Epithelial cell of esophagus (primary cell): ENCODE measurements around the gene H2AZ2.

DNA sequence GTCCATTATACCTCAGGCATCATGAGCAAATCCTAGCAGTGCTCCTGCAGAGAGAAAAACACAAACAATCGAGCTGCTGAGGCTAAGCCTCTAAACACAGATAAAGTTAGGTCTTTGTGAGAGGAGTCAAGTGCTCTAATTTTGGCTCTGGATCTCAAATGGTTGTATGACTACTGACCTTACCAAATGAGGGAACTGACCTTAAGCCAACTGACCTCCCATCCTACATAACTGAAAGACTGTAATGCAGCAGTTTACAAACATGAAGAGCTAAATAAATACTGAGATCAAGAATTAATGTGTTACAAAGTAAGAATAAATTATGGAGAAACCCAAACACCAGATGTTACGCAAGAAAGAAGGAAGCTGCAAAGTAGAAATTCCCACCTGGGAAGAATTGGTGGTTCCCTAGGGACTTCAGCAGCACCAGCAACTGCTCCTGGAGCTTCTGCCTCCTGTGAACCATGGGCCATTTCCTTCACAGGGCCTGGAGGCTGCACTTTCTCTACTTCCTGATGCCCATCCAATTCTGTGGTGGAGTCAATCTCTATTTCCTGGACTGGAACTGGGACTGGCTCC, 5.8 kb downstream of the NUDCD3 start:
- RRBS, result no CpG with 5 or more reads among the region's 2 CpGs

DNA sequence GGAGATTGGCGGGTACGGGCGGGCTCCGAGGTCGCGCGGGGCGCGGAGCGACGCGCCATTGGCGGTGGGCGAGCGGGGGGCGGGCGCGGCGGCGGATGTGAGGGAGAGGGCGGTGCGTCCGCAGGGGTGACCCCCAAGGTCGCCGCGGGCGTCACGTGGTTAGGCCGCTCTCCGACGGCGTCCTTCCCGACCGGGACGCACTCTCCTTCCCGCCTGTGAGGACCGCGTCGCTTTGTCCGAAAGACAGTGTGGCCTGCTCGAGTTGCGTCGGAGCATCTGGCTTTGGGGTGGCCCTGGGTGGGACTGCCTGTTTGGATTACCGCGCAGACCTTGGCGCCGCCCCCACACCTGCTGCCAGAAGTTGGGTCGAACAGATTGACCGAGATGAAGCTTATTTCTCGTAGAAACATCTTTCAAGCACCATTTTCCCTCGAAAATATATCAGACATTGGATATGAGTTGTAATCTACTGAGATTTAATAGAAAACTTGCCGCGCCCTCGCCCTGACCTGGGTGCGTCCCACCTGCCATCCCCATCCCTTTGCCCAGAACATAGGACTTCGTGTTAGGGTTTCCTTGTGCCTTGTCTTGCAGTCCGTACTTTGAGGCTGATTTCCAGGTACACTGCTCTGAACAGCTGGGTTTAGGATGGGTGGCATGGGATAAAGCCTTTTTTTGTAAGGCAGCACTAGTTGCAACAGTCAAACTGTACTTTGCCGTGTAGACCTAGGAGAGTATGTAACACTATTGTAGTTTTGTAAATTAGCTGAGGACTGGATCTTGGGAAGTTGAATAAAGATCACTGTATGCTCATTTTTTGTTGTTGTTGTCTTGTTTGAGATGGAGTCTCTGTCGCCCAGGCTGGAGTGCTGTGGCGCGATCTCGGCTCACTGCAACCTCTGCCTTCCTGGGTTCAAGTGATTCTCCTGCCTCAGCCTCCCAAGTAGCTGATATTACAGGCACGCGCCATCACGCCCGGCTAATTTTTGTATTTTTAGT, 758 bp downstream of the OGDH start:
- RRBS, result no CpG with 5 or more reads among the region's 66 CpGs

- RRBS, result no CpG with 5 or more reads among the region's 4 CpGs
Observed at GRCh38 chr7:44695885-44696179, 52.8 kb upstream of the ZMIZ2 start.

DNA sequence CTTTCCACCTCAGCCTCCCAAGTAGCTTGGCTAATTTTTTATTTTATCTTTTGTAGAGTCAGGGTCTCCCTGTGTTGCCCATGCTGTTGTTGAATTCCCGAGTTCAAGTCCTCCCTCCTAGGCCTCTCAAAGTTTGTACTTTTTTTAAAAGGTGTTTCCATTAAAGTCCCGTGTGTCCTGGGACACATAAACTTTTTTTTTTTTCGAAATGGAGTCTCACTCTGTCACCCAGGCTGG, 24.3 kb downstream of the PPIA start:
- RRBS, result no CpG with 5 or more reads among the region's 3 CpGs

DNA sequence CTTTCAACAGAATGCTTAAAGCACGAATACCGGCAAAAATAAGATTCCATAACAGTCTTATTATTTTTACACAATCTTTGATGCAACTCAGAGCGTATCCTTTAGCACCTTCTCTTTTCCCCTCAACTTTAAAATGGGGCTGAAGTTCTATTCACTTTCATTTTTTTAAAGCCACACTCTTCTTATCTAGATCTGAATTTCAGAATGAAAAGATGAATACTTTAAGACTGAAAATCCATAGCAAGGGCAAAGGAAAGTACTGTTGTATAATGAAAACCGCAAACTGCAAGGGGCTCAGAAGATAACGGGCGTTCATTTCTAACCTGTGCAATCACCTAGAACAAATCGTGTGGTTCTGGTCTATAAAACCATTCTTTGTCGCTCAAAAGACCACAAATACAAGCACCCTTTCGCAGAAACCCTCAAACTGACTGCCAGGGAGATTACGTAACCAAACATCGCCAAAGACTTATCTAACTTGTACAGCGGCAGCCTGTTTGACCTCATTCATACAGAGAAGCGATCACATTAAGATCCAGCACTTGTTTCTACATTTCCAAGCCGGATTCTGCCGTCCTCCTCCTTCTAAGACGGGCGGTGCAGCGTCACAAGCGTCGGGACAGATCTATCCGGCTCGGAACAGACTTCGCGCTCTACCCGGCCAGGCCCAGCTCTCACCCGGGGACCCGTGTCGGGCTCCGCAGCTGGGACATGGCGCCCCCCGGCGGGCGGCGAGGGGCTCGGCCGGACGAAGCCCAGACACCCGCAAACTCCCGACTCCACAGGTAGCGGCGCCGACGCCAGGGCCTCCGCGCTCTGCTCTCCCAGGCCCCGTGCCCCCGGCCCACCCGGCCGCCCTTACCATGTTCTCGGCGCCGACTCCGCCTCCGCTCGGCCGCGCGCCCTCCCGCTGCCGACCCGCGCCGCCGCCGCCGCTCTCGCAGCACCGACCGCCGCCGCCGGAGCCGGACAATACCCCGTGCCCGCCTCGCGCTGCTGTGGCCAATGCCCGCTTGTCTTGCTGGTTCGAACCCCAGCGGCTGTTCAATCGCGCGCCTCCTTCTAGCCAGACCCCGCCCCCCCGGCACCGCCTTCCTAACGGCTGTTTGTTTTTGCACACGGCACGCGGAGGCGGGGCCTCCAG, at the start of gene H2AZ2:
H2AZ2 (minus strand) TSS at position 981 of the 1,144 bp plus-strand sequence.
- RRBS, result 1% methylated on average over 22 of the region's 91 CpGs

GRCh38 chr7:44977888-44978526, 808 bp downstream of the MYO1G start:
- RRBS, result 88% methylated on average over 3 of the region's 8 CpGs

GRCh38 chr7:45028104-45028623, 28.2 kb downstream of the CCM2 start:
- RRBS, result no CpG with 5 or more reads among the region's 13 CpGs

- RRBS, result no CpG with 5 or more reads among the region's 9 CpGs
Observed at GRCh38 chr7:45038863-45039509, 39.0 kb downstream of the CCM2 start.

DNA sequence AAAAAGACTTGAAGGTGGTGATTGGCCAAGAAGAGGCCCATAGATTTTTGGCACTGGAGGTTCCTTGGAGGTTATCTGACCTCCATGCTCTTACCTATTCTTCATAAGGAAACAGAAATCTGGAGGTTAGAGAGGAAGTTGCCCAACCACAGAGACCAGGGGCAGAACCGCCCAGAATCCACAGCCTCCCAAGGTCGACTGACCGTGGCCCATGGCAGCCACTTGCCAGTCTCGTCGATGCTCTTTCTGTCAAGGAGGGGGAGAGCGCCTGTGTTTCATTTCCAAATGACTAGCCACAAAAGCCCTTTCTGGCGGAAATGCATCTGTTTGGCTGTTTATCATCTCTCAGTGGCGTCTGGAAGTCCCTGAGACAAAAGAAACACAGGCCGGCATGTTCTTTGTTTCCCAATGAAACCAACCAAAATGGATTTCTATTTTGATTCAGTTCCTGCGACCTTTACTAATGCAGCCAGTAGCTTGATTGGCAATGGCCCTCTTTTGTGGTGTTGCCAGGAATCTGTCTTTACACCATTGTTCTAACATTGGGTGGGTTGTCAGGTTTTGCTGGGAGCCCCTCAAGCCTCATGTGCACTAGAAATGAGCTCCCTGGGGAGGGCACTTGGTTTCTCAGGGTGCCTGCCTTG, 2.9 kb downstream of the RAMP3 start:
- RRBS, result no CpG with 5 or more reads among the region's 10 CpGs

- RRBS, result no CpG with 5 or more reads among the region's 7 CpGs
Observed at GRCh38 chr7:45720467-45720913, 146.3 kb downstream of the ADCY1 start.

DNA sequence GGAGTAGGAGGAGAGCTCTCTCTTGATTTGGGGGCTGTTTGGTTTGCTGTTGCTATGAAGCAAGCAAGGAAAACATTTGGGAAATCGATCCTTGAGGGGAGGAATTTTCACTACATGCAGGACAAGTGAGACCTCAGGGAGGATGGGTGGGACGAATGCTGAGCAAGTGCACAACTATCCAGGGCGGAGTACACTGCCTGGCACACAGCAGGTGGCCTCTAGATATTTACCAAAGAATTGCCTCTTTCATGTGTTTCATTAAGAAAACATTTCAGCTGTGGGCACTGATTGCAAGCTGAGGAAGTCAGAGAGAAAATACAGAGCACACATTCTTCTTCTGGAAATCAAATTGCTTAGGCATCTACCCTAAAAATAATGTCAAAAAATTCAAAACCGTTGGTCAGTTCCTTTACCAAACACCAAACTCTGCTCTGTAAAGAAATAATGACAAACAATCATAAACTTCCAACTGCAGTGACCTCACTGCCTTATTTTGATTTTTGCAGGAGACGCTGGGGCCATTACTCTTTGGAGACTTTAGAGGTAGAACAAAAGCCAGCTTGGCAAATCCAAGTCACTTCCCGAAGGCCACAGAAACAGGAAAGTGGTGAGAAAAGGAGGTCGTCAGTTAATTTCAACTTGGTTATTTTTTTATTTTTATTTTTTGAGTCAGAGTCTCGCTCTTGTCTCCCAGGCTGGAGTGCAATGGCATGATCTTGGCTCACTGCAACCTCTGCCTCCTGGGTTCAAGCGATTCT, 2.6 kb upstream of the IGFBP1 start:
- RRBS, result no CpG with 5 or more reads among the region's 9 CpGs

DNA sequence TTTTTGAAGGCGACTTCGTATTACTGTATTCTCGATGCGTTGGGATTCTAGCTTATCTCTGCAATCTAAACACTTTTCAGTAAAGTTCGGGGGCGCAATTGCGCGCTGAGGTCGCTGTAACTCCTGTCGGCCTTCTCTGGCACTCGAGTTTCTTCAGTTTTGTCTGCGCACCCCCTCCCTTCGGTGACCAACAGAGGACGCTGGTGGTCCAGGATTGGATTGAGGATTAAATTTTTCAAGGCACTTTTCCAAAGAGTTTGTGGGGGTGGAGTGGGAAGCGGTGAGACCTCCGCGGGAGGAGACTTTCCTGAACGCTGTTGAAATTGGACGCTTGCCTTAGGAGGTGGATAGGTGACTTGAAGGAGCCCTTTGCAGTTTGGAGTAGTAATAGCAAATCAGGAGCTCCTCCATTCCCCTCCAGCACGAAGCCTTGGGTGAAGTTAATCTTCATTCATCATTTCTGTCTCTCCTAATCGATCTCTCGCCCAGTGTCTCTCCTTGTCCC, 1.1 kb upstream of the IGFBP3 start:
- RRBS, result no CpG with 5 or more reads among the region's 22 CpGs

DNA sequence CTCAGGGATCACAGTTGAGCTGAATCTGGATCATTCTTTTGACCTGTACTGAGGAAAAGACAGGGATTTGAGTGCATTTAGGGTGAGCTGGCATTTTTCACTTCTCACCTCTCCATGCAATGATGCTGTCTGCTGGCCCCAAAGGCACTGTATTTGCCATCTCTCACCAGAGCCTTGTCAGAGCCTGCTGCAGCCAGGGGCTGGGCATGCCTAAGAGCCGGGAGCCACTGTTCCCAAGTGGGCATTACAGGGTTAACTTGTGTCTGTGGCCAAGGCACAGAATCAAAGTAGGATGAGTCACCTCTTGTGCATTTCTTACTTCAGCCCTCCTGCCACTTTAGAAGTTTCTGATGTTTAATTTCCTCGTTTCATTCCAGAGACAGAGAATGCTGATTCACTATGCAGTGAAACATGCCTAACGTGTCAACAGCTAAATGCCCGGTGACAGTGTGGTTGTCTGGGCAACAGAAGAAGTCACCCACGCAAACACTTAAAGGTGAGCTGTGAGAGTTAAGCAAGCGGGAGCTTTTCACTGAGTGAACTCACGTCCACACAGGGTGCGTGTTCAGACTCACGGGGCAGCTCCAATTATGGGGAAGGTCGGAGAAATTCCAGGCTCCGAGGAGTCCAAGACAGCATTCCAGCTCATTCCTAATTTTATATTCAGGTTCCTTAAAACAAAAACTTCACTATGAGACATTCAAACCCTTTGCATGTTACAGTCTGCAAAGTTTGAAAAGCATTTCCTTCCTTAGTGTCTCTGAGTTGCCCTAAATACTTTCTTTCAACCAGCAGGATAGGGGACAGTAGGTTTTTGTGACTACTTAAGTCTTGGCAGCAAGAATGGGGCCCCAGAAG, 57.1 kb upstream of the IGFBP3 start:
- RRBS, result no CpG with 5 or more reads among the region's 11 CpGs

DNA sequence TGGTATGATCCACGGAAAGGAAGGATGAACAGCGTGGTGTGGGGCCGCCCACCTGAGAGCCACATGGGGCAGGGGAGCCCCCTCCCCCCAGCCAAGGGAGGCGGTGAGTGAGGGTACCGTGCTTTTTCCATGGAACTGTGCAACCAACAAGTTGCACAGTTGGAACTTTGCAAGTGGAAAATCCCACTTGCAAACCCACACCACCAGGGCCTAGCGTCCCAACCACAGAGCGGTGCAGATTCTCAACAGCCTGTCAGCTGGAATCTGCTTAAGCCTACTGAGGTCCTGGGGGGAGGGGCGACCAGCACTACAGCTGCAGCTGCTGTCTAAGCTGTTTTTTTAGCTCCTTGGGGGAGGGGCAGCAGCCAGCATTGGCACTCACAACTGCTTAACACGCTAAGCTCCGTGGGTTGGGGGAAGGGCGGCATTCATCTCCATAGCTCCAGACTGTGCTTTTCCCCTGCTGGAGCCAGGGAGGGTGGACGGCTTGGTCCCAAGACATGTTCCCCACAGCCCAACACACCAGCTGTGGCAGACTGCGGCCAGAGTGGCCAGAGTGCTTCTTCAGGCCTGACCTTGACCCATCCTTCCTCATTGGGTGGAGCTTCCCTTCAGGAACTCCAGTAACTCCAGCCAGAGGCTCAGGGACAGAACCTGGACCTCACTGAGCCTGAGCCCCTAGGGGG, 94.3 kb upstream of the IGFBP3 start:
- RRBS, result no CpG with 5 or more reads among the region's 13 CpGs

DNA sequence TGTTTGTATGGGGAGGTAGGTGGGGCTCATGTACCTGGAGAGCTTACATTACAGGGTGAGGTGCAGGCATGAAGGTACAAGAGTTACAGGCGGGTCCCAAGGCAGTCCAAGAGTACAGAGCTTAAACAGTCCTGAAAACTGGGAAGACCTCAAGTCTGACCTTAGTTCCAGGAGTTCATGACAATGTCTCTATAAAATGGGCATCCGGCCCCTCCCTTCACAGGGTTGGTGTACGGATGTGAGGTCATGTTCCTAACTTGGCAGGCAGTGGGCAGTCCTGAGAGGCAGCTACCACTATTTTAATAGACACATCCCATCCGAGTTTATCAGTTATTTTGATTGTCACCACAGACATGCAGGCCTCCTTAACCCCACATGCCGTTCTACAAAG, 647.4 kb upstream of the IGFBP3 start:
- RRBS, result no CpG with 5 or more reads among the region's 5 CpGs

DNA sequence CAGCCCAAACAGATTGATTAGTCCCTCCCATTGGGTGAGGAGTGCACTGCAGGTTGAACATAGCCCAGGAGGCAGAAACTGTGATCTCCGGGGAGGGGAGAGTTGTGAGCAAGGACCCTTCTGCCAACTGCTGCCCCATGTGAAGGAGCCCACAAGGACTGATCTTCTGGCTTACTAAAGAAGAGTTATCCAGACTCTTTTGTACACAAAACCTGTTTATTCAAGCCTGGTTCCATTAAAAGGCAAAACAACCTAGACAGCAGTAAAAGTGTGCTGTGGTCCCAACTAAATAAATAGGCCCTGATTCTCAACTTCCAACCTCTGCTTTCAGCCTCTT, 465.2 kb downstream of the TNS3 start:
- RRBS, result no CpG with 5 or more reads among the region's 1 CpG

DNA sequence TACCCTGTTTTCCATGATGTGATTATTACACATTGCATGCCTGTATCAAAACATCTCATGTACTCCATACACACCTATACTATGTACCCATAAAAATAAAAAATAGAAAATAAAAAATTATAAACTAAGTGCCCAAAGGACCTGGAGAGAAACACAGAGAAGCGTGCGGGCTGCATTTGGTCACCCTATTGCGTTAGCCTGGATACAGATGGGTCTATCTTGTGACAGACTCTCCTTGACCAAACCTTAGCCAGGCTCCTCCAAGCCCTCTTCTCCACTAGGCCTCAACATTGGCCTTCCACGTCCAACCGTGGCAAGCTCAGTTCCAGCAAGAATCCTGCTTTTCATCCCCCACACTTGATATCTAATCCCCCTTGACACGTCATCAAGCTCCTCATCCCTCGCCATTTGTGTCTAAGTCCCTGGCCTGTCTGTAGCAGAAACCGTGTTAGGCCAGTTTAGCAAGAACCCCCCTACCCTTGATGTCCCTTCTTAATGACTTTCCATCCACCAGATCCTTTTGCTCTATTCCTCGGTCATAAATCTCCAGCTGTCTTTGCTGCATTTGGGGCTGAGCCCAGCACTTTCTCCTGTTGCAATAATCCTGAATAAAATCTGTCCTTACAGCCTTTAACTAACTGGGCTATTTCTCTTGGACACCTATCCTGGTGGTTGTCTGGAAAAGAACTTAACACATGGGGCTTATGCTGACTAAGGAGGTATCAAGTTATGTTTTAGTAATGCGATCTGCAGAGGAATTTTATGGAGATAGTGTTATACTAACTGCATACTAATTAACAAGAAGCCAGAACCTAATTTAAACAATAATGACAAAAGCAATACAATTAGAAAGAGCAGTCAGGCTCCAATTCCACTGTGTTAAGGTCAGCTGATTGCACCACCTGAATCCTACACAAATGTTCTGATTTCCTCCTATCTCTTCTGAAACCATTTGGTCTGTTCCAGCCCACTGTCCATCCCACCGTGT, 245.0 kb downstream of the TNS3 start:
- RRBS, result no CpG with 5 or more reads among the region's 11 CpGs

GRCh38 chr7:47361515-47362293, 220.2 kb downstream of the TNS3 start:
- RRBS, result no CpG with 5 or more reads among the region's 7 CpGs

DNA sequence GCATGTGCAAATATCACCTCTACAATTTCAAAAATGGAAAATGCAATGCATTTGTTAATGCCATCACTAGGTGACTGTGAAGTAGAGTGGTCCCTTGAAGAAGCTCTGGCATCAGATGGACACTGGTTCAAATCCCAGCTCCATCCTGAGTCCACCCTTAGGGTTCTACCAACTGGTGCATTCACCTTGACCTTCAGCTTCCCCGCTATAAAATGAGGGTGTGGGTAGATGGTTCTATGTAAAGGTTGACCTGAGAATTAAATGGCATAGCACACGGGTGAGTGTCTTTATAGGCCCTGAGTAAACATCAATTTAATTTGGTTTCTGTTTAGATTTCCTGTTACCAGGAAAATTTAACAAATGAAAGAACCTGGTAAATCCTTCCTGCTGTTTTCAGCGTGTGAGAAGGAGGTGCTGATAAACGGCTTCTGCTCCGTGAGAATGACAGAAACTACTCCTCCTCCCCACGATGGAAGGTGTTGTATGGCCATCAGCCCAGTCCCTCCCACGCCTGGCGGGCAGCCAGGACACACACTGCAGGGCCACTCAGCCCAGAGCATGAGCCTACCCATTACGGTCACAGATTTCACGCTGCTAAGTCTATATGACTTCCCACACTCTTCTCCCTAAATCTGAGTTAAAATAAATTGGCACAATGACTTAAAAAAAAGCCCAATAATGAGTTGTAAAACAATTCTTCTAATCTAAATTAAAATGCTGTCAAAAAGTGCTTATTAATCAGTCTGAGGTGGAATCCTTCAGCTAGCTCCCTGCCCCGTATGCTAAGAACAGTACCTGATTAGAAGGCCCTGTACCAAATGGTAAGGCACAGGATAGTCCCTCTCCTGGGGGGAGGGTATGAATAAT, 210.0 kb downstream of the TNS3 start:
- RRBS, result no CpG with 5 or more reads among the region's 11 CpGs